ENCODE results near the genes HELZ2 and SOX18.

- PRO-cap: no peak
These were observed 545 bp downstream of the FNDC11 start for GRCh38 chr20:63554328-63555080.

- PRO-cap: no peak
These were observed 6.2 kb downstream of the FNDC11 start for GRCh38 chr20:63560035-63560742.

GRCh38 chr20:63573987-63575059 is at the start of gene HELZ2:
HELZ2 (minus strand) TSS chr20:63574239.
- PRO-cap: bidirectional peak, plus-strand start at chr20:63574325, minus-strand start at chr20:63574239

- PRO-cap: no peak
These were observed 3.2 kb upstream of the HELZ2 start for GRCh38 chr20:63577169-63577722.

DNA sequence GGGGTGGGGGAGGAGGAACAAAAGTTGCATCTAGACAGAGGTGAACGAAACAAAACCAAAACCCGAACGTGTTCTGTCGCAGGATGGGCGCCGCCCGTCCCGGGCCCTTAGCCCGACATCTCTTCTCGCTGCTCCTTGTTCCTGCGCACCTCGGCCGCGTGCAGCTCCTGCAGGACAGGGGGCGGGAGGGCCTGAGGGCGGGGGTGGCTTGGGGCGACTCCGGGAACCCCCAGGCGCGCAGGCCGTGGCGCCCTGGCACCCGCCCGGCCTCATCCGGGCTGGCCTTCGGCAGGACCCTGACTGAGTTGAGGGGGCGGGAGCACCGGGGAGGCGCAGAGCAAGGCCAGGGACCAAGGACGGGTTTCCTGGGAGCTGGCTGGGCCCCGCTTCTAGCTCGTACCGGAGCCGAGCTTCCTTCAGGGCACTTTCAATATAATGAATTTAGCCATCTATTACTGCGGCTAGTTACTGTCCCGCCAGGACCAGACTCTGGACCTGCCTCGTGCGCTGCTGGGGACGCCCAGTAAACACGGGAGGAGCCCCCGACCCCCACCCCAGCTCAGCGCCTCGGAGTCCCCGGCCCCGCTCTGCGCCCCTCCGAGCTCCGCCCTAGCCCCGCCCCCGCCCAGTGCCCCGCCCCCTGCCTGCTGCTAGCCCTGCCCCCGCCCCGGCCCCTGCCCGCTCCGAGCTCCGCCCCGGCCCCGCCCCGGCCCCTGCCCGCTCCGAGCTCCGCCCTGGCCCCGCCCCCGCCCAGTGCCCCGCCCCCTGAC is 11.8 kb downstream of the STMN3 start:
- PRO-cap: no peak

DNA sequence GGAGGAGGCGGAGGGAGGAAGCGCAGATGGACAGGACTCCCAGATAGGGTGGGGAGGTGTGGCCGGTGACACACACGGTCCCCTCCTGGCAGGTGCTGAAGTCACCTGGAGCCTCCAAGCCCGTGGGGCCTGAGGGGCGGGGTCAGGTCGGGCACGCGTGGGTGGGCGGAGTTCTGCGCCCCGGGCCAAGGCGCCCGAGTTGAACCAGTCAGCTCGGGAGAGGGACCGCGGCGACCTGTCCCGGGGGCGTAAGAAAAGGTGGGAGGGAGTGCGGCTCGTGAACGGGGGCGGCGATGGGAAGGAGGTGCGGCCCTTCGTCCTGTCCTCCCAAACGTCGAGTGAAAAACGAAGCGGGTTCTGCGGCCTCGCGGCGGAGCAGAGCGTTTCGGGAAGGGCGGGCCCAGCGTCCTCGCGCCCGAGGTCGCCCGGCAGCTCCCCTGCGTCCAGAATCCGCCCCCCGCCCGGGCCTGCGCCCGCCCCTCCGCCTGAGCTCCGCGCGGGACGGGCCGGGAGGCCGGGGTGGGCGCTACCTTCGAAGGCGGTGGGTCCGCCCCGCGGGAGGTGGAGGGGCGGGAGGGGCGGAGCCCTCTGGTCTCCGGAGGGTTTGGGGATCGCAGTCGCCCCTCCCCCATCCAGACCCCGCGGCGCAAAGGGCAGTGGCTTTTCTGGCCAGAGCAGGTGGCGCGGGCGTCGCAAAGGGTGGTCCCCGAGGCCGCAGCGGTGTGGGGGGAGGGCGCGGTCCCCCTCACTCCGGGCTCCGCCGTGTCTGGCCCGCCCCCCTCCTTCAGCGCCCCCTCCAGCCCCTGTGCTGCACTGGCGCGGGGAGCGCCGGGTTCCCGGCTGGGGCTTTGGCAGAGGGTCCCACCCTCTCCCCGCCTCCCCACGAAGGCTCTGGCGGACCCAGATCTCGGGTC is 924 bp downstream of the STMN3 start:
- PRO-cap: no peak

DNA sequence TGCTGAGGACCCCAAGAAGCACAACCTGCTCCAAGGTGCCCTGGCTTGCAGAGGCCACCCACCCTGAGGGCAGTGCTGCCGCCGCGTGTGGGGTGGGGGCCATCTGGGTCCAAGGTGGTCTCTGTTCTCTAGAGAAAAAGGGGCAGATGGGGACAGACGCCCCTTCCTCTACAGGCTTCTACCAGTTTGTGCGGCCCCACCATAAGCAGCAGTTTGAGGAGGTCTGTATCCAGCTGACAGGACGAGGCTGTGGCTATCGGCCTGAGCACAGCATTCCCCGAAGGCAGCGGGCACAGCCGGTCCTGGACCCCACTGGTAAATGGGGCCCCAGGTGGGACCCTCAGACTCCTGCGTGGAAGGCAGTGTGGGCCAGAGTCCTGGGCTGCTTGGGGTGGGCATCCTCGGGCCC is 3.5 kb upstream of the TNFRSF6B start:
- PRO-cap: no peak

DNA sequence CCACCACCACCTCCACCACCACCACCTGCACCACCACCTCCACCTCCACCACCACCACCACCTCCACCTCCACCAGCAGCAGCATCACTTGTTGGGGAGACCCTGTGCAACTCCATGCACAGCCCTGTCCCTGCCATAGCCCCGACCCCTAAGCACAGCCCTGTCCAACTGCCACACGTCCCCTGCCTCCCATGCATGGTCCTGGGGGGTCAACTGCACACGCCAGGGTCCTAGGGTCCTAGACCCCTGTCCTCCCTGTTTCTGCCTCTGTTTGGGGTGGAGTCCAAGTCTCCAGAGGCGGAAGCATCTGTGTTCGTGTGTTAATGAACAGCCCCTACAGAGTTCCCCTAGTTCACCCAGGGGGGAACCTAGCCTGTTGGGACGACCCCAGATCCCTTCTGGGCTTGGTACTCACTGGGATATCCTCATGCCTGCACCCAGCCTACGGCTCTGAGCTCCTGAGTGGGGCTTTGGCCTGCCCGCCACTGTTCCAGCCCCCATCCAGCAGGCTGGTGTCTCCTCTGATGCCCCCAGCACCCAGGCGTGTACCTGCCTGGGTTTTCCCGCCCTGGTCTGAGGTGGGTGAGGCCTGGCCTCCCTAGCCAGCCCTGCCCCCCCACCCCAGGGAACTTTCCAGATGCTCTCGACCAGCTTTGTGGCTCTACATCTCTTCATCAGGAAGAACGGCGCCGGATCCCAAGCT is 2.6 kb upstream of the TNFRSF6B start:
- PRO-cap: no peak

DNA sequence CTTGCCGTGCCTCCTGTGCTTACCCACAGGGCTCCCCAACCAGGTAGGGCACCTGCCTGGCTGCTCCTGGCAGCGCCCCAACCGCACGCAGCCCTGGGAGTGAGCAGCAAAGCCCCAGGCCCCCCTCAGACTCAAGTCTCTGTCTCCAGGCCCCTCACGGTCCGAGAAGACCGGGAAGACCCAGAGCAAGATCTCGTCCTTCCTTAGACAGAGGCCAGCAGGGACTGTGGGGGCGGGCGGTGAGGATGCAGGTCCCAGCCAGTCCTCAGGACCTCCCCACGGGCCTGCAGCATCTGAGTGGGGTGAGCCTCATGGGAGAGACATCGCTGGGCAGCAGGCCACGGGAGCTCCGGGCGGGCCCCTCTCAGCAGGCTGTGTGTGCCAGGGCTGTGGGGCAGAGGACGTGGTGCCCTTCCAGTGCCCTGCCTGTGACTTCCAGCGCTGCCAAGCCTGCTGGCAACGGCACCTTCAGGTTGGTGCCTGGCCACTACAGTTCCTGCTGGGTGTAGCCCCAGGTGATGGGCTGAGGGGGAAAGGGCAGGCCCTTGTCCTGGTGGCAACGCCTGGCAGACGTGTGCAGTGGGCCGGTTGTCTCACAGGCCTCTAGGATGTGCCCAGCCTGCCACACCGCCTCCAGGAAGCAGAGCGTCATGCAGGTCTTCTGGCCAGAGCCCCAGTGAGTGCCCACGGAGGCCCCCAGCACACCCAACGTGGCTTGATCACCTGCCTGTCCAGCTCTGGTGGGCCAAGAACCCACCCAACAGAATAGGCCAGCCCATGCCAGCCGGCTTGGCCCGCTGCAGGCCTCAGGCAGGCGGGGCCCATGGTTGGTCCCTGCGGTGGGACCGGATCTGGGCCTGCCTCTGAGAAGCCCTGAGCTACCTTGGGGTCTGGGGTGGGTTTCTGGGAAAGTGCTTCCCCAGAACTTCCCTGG is 1.0 kb upstream of the TNFRSF6B start:
- PRO-cap: no peak

DNA sequence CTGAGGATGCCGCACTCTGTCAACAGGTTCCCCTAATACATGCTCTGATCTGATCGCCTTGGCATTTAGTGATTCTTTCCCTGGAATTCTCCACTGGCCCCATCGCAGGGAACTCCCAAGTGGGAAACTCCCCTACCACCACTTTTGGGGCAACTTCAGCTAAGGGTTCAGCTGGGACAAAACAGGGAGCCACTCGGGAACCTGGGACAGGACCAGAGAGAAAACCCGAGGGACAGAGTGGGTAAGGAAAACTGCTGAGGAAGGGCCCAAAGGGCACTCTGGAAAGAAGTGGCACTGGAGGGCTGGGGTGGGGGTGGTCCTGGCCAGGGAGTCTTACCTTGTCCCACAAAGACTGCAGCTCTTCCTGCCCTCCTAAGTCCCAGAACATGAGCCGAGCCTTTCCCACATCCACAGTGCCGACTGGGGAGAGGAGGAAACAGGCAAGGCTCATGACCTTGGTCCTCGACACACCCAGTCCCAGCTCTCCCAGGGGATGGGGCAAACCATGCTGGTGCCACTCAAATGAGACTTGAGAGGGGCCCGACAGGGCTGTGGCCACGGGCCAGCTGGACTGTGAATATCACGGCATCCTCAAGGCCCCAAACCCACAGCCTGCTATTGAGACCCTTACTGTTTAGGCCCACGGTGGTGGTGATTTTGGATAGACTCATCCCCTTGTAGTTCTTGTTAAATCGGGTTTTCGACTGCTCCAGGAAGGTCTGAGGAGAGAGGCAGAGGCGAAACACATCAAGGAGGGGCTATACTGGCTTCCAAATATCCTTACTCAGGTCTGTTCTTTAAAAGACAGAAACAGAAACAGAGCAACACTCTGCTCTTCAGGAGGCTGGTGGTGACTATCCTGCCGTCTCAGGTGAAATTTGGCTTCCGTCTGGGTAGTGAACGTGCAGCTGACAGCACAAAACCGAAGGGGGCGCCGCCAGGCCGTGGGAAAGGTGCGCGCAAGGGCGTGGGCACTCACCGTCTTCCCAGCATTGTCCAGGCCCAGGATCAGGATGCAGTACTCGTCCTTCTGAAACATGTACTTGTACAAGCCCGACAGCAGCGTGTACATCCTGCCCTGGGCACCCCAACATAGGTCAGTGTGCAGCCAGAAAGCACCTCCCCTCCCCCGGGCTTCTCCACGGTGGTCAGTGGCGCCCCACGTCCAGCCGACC is 1.4 kb downstream of the ARFRP1 start:
- PRO-cap: no peak

- PRO-cap: no peak
These were observed 13.5 kb upstream of the ABHD16B start for GRCh38 chr20:63847438-63848576.

GRCh38 chr20:63854733-63855689 is 6.3 kb upstream of the ABHD16B start:
- PRO-cap: unidirectional peak, minus-strand start at chr20:63854970

DNA sequence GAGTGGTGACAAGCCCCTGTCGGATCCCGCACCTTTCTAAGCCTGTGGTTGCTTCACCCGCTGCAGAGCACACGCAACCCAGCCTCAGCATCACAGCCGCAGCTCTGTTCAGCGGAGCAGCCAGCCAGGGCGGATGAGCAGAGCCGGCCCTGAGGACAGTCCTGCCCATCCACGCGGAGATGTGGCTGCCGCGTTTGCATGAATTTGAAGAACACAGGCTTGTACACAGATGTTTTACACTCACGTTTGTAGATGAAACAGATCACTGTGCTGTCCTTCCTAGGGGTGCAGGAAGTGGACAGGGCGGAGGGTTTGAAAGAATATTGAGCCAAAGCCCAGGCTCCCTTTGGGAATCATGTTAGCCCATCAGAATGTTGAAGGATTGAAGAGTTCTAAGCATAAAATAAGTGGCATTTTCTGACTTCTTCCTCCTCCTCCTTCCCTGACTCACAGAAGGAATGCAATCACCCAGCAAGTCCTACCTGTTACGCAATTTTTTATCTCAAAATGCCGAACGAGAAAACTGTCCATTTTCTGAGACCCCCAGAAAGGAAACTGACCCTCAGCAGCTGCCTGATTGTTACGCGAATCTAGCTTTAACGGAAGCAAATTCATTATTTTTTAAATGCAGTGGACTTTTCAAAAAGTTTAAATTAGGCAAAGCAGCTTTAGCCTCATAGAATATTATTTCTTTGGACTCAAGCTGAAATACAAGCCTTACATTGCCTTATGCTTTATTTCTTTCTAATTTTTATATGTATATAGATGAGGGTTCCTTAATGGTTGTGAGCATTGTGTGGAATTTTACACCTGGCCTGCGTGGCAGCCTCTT is 4.8 kb upstream of the DNAJC5 start:
- PRO-cap: no peak

DNA sequence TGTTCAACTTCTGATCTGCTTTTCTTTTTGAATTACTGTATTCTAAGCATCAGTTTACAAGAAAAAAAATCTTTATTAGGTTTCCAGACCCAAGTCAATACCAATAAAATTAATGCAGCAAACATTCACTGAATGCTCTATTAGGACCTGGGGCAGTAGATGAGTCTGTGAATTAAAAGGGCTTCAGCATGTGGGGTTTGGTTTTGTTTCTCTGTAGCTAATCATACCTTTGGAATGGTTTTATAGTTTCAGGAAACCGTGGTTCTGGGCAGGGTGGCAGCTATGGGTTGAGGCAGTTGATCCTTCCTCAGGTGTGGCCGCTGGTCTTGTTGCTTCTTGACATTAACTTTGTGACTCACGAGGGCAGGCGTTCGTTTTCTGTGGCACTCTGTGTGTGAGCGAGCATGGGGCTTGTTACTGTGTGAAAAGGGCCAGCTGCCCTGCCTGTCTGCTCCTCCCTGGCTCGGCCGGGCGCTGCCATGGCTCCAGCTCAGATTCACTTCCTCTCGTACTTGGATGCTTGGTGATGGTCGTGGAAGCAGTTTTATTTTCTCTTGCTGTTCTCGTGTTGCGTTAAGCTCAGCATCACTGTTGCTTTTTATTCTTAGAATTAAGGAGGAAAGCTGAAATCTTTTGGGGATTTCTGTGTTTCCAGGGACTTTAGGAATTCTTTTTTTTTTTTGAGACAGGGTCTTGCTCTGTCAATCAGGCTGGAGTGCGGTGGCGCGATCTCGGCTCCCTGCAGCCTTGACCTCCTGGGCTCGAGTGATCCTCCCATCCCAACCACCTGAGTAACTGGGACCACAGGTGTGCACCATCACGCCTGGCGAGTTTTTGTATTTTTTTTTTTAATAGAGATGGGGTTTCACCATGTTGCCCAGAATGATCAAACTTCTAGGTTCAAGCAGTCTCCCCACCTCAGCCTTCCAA is 16.3 kb downstream of the DNAJC5 start:
- PRO-cap: no peak

GRCh38 chr20:63913852-63914113 is 18.9 kb downstream of the DNAJC5 start:
- PRO-cap: no peak

- PRO-cap: no peak
These were observed 17.4 kb downstream of the UCKL1 start for GRCh38 chr20:63938878-63939168.

GRCh38 chr20:63964225-63964819 is 5.4 kb downstream of the ZNF512B start:
- PRO-cap: no peak

GRCh38 chr20:64026930-64027249 is 9.1 kb upstream of the C20orf204 start:
- PRO-cap: no peak

DNA sequence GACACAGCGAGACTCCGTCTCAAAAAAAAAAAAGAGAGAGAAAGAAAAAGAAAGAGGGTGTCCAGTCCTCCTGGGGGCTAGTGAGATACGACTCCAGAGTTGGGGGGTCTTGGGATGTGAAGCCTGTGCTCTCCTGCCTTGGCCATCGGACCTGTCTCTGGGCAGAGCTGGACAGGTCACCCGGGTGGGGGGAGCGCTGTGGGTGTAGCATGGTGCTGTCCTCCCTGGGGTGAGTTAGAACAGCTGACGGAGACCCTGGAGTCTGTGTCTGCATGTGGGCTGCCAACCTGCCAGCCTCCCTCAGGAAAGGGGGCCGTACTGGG is 2.5 kb downstream of the SOX18 start:
- PRO-cap: no peak

DNA sequence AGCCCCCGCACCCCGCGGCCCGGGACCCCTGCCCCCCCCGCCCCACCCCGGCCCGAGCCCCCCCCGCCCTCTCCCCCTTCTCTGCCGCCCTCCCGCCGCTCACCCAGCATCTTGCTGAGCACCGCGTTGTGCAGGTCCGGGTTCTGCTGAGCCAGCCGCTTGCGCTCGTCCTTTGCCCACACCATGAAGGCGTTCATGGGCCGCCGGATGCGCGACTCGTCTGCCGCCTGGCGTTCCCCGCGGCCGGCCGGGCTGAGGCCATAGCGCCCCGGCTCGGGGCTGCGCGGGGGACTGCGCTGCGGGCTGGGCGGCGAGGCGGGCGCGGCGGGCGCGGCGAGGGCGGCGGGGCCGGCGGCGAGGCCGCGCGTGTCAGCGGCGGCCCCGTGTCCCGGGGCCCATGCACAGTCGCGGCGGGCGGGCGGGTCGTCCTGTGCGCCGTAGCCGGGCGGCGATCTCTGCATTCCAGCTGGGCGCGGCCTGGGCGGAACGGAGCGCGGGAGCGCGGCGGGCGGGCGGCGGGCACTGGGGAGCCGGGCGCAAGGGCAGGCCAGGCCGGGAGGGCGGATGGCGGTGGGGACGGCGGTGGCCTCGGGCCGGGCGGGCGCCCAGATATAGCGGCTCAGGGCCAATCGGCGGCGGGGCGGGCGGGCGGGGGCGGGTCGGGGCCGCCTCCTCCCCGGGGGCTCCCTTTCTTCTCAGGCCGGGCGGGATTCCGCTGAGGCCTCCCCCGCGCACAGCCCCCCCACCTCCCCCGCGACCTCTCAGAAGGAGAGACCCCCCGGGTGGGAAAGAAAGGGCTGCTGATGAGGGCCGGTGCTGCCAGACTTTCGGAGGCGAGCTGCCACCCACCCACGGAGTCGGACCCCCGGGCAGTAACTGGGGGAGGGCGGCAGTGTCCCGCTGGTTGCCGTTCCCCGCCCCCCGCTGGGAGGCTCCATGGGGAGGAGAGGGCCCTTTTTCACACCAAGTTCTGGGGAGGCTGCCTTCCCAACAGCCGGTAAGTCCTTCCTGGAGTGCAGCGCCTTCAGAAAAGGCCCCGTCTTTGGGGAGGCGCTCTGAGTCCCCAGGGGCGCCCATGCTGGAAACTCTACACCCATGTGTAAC is at the start of gene SOX18:
TSS of gene SOX18 (minus strand) at position 584 of the 1,104 bp plus-strand sequence.
- PRO-cap: bidirectional peak, plus-strand start at position 790 of the sequence, minus-strand start at position 584 of the sequence

Data from peritoneum (tissue), 1 donor.